ENCODE data around the gene TNNT2.

GRCh38 chr1:200352039-200352542 lies 57.7 kb downstream of the ZNF281 start:
- PRO-cap, result no peak

DNA sequence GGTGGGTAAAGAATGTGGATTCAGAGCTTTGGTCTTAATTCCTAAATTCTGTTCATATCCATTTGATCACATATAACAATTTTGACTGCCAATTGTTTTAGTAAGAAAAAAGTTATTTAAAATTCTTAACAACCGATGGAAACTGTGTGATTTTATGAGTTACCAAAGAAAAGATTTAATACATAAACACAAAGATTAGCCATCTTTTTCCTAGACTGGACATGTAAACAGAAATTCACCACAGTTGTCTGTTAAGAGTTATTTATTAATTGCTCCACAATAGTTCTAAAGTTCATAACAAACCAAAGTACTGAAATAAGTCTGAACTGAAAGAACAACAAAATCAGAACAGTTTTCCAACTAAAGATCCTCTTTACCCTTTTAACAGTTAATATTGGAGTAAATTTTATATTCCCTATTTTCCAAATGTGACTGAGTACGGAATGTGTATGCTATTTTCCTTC lies 8.6 kb downstream of the ZNF281 start:
- PRO-cap, result no peak

GRCh38 chr1:200411328-200412098 lies 1.7 kb upstream of the ZNF281 start:
- PRO-cap, result no peak

DNA sequence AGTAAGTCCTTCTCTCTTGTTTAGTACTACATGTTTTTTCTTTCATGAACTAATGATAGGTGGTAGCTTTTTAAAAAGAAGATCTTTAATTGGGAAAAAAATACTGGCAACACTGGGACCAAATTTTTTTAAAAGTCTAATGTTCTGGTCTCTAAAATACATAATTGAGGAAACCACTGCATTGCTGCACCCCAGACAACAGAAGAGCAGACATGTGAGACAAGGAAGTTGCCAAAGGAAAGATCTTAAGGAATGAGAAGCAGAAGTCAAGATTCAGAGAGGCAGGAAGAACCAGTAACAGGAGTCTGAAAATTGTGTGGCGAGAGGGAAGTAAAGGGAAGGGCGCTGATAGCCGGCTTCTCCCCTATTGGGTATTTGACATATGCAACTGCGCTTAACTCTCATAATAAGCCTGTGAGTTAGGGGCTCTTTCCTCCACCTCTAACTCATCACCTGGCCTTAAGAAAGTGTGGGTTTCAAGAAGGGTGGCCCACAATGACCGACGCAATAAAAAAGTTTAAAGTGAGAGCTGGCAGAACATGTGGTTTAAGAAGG lies 21.9 kb upstream of the KIF14 start:
- PRO-cap, result no peak

GRCh38 chr1:200749677-200750182 lies 11.0 kb downstream of the CAMSAP2 start:
- PRO-cap, result no peak

DNA sequence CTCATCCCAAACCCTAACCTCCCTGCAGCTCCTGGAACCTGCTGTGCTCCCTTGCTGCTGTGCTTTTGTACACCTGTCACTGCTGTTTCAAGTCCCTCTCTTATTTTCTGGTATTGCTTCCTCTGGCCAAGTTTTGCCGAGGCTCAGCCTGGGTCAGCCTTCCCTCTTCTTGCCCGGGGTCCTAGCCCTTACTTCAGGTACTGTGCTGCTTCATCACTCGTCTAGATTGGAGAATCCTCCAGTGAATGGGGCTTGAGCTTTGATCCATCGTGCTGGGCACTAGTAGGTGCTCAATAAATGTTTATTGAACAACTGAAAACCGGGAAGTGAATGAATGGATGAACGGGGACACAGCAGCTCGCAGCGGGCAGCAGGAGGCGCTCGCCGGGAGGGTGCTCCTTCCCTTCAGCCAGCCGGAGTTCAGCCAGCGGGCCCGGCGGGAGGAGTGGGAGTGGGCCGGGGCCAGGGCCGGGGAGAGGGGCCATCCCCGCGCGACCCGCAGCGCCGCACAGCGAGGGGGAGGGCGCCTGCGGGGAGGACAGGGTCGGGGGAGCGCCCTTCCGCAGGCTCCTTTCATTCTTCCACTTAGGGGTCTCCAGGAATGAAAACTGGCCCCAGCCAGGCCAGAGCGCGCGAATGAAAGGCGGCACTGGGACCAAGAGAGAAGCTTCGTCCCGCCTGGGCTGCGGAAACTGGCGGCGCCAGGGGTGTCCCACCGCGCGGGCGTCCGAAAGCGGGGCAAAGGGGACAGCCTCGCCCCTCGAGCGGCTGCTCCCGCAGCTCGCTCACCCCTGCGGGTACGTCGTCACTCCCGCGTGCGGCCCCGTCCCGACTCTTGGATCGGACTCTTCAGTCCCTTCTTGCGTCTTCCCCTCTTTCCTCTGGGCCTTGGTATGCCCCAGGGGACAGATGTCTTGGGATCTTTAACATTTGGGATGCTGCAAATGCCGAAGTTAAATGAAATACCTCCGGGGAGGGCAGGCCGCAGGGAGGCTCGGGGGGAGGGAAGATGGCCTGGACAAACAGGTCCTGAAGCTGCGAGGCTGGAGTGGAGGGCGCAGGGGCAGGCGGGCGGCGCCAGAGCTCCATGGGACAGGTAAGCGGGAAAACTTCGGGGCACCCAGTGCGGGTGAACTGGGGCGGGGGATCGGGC lies 3.7 kb upstream of the INAVA start:
- PRO-cap, result no peak

DNA sequence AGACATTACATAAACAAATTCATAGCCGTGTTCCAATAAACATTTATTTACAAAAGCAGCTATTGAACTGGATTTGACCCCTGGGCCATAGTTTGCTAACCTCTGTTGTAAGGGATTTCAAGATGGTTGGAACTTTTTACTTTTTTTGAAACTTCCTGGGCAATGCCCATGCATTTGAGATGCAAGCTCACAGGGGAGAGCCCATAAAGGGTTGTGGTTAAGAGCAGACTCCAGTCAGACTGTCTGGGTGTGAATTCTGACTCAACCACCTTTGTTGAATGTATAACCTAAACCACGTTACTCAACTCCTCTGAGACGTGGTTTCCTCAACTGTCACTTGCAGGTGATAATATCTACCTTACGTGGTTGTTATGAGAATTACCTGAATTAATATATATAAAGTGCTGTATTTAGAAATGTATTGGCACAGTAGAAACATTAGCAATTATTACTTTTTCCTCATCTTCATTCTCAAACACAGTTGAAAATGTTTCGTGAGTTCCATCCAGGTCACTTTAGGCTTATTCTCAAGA lies 11.1 kb downstream of the INAVA start:
- PRO-cap, result no peak

- PRO-cap, result no peak
Measured at GRCh38 chr1:201014513-201014877, 9.0 kb downstream of the KIF21B start.

DNA sequence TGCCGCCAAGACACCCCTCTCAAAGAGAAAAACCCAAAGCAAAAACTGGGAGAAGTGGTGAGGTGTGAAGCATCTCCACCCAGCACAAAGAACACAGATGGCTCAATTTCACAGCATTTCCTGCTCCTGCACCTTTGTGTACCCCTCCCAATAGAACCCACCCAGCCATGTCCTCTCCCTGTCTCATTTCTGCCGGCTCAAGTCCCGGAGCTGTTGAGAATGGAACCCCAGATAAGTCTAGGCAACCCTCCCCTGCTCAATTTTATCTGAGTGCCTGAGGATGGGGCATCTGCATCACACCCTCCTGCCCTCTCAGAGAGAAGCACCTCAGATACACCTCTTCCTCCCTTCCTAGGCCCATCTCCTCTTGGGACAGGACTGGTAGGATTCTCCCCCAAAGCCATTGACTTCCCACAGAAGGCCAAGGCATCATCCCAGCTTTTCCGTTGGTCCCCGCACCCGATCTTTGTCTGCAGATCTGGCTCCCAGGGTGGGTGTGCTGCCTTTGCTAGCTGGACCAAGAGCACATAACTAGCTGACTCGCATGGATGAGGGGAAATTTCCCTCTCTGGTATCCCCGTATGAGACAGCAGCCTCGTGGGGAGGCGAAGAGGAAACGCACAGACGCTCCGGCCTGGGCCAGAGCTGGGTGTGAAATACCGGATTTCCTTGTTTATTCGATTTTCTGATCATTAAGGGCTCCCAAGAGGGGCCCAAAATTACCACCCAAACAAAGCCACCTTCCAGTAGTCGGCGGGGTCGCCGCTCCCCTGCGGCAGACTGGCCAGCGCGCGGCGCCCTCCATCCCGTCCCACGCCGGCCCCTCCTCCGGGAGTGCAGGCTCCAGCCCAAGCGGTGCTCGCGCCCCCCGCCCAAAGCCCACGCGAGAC lies 865 bp downstream of the KIF21B start:
- PRO-cap, result unidirectional peak, plus-strand start at position 623 of the sequence; unidirectional peak, plus-strand start at position 746 of the sequence

DNA sequence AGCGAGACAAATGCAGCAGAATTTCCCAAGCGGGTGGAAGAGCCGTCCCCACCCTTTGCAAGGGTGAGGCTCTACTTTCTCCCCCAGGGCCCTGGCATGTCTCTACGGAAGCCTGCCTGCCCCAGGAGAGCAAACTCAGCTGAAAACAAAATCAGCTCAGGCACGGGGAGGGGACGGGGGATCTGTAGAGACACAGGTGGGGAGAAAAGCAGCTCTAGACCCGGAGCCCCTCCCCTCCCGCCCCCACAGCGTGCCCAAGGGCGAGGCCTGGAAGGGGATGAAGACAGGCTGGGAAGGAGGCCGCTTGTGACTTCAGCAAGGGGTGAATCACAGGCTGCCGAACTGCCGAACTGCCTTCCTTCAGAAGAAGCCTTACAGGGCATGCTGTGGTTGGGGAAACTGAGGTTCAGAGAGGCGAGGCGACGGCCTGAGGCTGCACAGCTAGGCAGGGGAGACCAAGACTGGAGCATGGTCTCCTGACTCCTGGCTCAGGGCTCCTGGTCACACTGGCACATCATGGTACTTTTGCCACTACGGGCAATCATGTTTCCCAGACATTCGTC lies 19.3 kb downstream of the PKP1 start:
- PRO-cap, result no peak

GRCh38 chr1:201311124-201311418 lies 27.8 kb downstream of the PKP1 start:
- PRO-cap, result no peak

- PRO-cap, result no peak
Measured at GRCh38 chr1:201364948-201365576, 12.4 kb downstream of the TNNT2 start.

DNA sequence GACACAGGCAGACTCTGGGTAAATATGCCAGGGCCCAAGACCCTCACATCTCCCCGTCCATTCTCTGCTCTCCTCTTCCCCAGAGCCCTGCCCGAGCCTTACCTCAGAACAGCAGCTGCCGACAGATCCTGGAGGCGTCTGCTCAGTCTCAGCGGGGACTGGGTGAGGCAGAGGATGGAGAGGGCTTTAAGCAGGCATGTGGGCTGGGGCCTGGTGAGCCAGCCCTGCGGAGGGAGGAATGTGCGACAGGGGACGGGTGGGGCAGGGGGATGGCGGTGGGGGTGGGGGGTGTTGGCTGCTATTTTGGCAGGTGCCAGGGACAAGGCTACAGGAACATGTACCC lies at the start of gene TNNT2:
TNNT2 (minus strand) TSS at position 160 of the 343 bp plus-strand sequence.
- PRO-cap, result no peak

DNA sequence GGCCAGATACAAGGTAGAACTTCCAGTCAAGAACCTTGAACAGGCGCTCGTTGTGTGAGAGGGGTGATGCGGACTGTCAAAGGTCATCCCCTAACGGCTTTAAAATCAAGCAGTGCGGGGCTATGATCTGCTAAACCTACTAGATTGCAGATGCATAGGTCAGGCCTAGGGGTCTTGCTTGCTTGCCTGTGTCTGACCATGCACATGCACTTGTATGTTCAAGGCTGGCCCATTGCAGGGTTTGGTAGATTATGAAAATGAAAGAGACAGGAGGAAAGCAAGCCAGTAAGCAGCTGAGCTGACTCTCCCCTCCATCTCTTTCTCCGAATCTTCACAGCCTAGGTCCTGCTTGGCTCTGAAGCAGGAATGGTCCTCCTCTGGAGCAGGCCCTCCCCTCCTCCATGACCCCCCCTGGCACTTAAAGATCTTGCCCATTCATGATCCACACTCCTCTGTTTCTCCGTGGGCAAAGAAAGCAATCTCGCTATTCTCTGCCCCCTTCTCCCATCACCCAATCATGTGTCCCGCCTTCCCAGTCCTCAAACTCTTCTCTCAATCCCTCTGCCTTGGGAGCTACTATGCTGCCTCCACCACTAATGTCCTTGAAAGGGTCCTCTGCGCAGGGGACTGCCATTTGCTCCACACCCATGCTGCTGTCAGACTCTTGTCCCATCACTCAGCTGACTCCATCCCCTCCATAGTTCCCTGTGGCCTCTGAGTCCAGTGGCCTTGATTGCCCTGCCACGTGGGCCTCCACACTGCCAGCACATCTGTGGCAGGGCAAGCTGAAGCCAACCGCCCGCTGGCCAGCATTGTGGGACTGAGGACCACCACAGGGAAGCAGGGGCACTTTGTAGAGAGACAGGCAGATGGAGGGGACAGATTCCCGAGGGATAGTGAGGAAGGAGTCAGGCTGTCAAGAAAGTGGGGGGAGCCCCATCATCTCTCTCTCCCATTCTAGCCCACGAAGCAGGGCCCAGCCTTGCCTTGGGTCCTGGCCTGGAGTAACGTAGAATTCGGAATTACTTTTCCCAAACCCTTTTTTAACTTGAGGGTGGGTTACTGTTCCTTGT lies 1.2 kb upstream of the TNNT2 start:
- PRO-cap, result no peak

DNA sequence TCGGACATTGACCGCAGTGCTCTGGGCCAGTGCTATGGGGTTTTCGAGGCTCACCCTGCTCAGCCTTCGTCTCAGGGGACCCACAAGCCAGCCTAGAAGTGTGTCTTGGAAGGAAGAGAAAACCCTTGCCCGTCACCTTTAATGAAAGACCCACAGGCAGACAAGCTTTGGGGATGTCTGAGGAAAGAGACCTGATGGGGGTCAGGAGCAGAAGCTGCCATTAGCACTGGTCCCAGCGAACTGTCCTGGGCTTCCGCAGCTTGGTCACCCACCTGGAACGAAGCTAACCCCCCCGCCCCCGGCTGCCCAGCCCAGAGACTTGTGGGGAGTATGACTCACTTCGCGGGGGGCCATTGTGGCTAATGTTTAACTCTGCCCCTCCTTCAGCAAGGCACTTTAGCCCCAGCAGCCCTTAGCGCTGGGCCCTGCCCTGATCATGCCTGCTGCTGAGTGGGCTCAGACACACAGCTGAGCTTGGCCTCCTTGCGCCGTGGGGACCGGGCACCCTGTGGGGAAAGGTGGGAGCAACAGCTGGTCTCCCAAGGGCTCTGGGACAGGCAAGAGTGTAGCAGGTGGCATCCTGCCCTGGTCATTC lies 6.2 kb upstream of the LAD1 start:
- PRO-cap, result no peak

- PRO-cap, result no peak
Measured at GRCh38 chr1:201406719-201407596, 7.8 kb upstream of the LAD1 start.

- PRO-cap, result no peak
Measured at GRCh38 chr1:201422285-201422642, 734 bp upstream of the TNNI1 start.

DNA sequence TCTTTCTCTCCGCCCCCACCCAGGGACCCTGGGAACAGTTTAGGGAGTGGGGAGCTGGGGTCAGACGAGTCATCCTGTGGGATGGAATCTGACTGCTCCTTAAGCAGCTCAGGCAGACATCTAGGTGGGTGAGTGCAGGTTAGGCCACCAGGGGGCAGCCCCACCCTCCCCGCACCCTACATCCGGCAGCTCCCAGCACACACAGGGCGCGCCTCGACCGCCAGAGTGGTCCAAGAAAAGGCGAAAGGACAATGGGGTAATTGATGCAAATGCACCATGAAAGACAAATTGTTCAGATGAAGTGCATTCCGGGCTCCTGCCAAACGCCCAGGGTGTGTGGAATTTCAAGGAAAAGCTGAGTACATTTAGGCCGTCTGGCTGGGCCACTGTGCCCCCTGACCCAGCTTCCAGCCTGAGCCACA lies 20.8 kb downstream of the PHLDA3 start:
- PRO-cap, result no peak

GRCh38 chr1:201499997-201500282 lies 7.0 kb downstream of the CSRP1 start:
- PRO-cap, result no peak

DNA sequence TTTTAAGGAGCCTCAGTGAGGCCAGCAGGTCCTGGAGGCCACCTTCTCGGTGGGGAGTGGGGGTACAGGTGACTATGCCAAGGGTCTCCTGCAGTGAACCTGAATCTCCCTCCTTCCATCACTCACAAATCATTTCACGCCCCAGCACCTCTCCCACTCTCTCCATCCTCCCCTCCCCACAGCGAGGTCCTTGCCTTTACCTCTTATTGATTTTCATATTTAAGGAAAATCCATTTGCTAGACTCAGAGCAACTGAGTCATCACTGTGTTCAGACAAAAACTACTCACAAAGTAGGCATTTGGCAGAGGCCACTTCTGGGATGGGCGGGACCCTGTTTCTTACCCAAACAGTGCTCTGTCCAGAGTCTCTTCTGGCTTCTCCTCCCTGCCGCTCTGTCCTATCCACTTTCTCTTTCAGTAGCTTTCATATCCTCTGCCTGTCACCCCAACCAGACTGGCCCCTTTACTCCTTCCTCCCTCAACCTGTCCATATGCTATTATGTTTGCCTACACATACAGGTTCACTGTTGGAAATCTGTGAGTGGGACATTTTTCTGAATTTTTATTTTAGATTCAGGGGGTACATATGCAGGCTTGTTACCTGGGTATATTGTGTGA lies 2.4 kb upstream of the NAV1 start:
- PRO-cap, result no peak

All from pulmonary lymph node (tissue), 1 donor.